B cell (primary cell): ENCODE measurements around the gene SLC26A1.

DNA sequence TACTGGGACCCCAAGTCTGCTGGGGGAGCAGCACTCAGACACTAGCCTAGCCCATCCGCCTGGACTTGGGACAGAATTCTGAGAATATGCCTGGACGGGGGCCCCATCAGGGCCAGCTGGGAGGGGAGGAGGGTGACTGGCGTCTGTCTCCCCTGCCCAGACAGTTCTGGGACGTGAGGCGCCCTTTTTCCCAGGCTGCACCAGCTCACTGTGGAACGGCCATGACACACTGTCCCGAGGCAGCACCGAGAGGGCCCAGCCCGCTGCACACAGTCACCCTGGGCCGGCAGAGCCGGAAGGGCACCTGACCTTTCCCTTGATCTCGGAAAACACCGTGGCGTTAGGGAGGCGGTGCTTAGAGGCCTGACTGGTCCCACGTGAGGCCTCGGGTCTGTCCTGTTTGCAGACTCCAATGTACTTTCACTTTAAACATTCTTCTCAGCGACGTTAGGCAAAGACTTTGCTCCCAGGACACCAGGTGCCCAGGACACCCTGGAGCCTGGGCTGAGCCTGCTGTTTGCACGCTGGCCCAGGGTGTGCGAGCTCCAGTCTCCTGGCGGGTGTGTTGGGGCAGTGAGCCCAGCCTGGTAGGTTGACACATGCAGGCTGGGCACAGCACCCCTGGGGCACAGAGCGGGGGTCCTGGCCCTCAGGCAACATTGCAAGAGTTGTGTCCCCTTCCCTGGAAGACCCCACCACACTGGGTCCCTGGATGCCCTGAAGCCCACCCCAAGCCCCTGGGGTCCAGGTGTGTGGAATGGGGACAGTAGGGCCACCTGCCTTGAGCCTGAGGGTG is 594 bp downstream of the SLC26A1 start:
- PRO-cap, result no peak
- CAGE, long polyA plus RNA, result no peak

GRCh38 chr4:993208-994095 is at the start of gene SLC26A1:
SLC26A1 (minus strand) TSS chr4:993404.
- PRO-cap, result no peak
- CAGE, long polyA plus RNA, result no peak

DNA sequence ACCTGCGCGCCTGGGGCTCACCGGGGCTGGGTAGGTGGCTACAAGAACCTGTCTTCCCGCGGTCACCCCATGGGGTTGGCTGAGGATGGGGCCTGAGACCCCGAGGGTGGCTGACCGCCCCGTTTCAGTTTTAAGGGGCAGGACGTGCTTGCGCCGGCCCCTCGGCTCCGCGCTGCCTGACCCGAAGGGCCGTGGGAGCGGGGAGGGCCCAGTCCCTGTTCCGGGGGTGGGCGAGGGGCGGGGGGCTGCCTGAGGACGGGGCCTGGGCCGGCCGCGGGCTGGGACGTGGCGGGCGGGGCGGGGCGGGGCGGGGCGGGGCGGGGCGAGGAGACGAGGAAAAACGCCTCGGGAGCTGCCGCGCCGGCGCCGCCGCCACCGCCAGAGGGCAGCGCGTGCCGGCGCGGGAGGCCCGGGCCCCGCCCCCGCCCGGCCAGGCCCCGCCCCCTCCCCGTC is 2.0 kb upstream of the FGFRL1 start:
- PRO-cap, result no peak
- CAGE, long polyA plus RNA, result no peak

- PRO-cap, result no peak
- CAGE, long polyA plus RNA, result no peak
Measured at GRCh38 chr4:1041140-1042291, 30.1 kb downstream of the FGFRL1 start.

DNA sequence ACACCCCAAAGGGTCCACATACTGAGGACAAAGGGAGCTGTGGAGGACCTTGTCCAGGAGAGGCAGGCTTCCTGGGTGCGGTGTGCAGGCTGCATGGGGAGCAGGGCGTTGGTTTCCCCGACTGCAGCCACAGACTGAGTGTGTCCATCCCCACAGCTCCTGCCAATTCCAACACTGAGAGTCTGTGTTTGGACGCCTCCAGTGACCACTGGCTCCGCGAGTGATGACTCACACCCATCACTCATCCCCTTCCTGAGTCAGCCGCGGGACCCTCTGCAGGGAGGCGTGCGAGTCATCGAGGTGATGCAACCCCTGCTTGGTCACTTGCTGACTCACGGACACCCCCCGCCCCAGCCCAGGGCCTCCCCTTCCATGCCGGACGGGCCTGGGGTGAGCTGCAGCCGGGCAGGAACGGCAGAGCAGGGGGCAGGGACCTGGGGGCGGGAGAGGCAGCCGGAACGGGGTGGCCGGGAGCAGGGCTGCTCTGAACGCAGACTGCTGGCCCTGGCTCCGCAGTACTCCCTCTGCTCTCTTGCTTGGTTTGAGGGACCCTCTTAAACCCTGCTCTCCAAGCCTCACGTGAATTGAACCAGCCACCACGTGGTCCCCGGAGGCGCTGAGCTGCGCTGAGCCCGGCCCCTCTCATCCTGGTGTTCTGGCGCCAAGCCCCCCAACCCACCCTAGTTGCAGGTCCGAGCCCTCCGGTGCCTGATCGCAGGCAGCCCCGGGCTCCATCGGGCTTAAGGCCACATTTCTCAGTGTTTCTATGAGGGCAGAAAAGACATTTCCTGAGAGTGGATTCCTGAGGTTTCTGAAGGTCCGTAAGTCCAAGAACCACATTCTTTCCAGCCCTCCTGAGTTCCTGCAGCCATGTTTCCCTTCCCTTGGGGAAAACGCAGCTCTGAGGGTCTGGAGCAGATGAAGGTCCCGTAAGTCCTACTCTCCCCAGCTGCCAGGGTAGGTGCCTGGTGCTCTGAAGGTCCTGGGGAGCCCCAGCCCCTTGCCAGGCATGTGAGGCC is 32.4 kb downstream of the FGFRL1 start:
- PRO-cap, result no peak
- CAGE, long polyA plus RNA, result no peak

DNA sequence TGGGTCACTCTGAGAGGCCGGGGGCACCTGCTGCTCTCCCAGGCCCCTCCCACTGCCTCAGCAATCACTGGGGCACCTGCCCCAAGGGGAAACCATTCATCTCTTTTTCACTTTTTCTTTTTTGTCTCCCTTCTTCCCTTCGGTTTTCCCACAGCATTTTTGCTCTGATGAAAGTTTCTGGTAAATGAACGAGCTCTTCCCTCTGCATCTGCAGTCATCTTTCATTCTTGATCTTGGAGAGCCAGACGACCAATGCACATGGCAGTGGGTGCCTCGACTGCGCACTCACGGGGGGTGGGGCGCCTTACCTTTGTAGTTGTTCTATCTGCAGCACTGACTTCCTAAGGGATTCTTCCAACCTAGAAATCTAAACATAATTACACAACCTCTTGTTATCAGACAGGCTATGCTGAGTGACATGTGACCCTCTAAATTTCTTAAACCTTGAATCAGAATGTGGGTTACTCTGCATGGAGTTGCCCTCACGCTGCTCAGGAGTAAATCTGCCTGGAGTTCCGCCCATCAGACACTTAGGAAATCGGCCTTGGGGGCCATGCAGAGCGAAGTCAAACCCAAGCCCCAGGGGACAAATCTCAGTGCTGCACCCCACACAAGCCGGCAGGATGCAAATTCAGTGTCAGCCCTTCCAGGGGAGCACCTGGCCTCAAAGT is 27.6 kb downstream of the RNF212 start:
- PRO-cap, result no peak
- CAGE, long polyA plus RNA, result no peak

- PRO-cap, result no peak
- CAGE, long polyA plus RNA, result no peak
Measured at GRCh38 chr4:1207668-1208244, 35.4 kb upstream of the SPON2 start.

DNA sequence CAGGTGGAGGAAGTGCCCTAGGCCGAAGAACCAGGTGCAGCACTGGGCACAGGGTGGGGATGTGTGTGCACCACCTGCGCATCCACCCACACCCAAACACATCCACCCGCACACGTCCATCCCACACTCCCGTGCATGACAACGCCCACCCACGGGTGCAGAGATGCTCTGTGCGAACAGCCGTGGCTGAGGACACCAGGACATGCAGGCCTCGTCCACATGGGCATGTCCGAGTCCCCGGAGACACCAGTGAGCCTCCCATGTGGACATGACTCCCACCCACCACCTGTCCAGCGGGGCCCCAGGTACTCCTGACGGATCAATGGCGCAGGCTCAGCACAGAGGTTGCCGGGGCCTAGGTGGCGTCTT is 19.7 kb downstream of the CTBP1 start:
- PRO-cap, result no peak
- CAGE, long polyA plus RNA, result no peak

GRCh38 chr4:1234914-1235163 is 14.1 kb downstream of the CTBP1 start:
- PRO-cap, result no peak
- CAGE, long polyA plus RNA, result no peak

GRCh38 chr4:1238934-1240166 is 9.6 kb downstream of the CTBP1 start:
- PRO-cap, result no peak
- CAGE, long polyA plus RNA, result no peak

- PRO-cap, result no peak
- CAGE, long polyA plus RNA, result no peak
Measured at GRCh38 chr4:1245001-1245733, 3.8 kb downstream of the CTBP1 start.

- PRO-cap, result no peak
- CAGE, long polyA plus RNA, result no peak
Measured at GRCh38 chr4:1253171-1254298, 4.6 kb upstream of the CTBP1 start.

DNA sequence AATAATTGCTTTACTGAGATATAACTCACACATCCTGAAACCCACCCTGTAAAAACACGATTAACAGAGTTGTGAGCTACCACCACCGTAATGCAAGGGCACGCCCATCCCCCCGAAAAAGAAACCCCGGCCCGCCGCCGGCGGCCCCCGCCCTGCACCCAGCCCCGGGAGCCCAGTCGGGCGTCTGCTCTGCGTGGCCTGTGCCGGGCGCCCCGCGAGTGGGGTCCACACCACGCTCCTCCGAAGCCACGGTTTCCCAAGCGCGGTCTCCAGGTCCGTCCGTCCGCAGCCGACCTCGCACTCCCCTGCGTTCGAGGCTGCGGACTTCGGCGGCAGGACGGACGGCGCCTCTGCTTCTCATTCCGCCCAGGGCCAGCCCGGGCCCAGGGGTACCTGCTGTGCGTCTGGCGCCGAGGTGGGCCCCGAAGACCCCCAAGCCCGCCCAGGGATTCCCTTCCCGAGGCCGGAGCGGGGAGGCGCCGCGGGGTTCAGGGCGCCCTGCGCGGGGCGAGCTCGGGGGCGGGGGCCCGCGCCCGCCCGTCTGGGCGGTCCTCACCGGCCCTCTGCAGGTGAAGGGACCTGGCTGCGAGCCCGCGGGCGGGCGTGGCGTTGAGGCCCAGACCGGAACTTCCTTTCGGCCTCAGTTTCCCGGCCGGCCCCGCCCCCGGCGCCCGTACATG is 713 bp upstream of the UVSSA start:
- PRO-cap, result unidirectional peak, plus-strand start at position 169 of the sequence
- CAGE, long polyA plus RNA, result no peak

DNA sequence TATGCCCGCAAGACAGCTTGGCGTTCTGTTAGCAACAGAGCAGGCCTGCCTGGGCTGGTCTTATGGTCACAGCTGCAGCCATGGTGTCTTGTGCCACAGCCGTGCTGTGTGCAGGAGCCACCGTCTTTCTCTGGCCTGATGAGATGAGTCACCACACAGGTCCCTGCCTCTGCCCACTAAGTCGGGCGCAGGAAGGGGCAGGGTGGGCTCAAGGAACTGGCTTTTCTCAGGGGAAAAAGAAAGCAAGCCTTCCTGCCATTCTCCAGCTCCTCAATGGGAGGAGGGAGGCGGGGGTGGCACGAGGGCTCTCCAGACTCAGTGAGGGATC is 18.2 kb downstream of the UVSSA start:
- PRO-cap, result no peak
- CAGE, long polyA plus RNA, result no peak

DNA sequence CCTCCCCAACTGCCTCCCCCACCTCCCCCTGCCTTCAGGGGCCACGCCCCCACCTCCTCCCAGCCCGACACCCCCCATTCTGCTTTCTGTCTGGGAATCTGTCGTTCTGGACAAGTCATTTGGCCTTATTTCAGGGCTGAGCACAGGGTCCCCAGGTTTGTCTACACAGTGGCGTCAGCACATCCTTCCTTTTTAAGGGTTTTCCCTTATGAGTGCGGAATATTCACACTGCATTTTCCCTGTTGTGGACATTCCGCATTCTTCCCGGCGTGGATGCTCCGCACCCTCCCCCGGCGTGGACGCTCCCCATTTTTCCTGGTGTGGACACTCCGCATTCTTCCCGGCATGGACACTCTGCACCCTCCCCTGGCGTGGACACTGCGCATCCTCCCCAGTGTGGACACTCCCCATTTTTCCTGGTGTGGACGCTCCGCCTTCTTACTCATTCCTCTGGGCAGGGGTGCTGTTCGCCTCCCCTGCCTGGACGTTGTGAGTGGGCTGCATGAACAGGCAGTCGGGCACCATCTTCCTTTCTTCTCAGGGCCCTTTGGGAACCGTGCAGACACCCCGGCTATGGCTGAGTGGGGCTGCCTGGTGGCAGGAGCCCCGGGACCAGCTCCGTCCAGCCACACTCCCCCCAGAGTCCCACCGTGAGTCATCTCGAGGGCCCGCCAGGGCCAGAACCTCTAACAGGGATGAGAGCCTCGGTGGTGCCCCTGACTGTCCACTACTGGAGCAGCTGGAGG is 135.6 kb upstream of the NKX1-1 start:
- PRO-cap, result no peak
- CAGE, long polyA plus RNA, result no peak

DNA sequence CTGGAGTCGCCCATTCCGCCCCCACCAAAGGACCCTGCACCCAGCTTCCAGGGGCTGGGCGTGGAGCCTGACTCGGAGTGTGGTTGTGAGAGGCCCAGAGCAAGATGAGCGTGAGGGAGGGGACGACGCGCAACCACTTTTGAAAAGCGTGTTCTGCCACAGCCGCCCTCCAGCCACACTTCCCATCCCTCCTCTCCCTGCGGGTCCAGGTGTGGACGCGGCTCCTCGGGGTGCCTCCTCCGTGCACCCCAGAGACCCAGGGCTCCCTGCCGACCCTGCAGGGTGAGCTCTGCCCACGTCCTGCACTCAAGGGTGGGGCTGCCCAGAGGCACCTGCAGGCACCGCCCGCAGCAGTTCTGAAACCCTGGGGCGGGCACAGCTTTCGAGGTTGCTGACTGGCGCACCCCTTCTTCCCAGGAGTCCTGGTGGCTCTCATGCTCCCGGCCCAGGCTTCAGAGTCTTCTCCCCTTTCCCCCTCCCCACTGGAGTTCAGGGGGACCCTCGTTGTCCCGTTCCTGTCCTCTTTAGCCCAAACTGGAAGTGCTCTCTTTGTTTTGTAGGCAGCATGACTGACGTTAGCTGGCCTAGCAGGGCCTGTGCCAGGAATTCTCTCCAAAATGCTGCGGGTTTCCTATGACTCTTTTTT is 78.6 kb downstream of the FAM53A start:
- PRO-cap, result no peak
- CAGE, long polyA plus RNA, result no peak

- PRO-cap, result no peak
- CAGE, long polyA plus RNA, result no peak
Measured at GRCh38 chr4:1692691-1693705, 8.9 kb upstream of the FAM53A start.

- PRO-cap, result no peak
- CAGE, long polyA plus RNA, result no peak
Measured at GRCh38 chr4:1794380-1794816, 1.3 kb downstream of the FGFR3 start.

GRCh38 chr4:1819346-1819644 is 26.2 kb downstream of the FGFR3 start:
- PRO-cap, result no peak
- CAGE, long polyA plus RNA, result no peak

GRCh38 chr4:1855154-1855841 is 658 bp downstream of the LETM1 start:
- PRO-cap, result no peak
- CAGE, long polyA plus RNA, result no peak